Measurements from ENCODE around the genes NES and KIRREL1.

- PRO-cap = no peak
Observed at GRCh38 chr1:156571109-156572036, 992 bp downstream of the IQGAP3 start.

DNA sequence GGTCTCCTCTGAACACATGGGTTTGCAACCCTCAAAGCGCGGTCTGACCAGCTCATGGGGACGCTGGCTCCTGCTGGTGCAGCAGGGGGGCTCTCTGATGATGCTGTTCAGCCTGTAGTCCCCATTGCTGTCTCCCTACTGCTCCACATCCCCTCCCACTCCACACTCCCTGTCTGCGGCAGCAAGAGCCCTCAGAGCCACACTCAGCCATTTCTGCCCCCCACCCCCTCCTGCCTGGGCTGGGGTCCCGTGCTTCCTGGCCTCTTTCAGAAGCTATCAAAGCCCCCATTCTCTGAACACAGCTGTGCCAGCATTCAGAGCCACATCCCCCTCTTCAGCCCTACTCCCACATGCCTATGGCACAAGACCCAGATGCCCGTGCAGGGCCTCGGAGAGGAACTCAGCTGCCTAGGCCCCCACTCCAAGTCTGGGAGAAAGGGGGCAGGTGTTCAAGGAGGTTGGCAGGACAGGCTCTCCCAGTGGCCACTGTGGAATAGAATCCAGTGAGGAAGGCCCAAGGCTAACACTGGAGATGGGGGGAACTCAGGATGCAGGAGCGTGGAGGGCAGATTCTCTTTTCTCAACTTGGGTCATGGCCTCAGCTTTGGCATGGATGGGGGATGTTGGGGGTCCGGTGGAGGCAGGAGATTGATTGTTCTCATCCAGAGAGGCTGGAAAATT lies 3.7 kb upstream of the BCAN start:
- PRO-cap = no peak

GRCh38 chr1:156670956-156671841 lies 6.0 kb downstream of the NES start:
- PRO-cap = no peak

DNA sequence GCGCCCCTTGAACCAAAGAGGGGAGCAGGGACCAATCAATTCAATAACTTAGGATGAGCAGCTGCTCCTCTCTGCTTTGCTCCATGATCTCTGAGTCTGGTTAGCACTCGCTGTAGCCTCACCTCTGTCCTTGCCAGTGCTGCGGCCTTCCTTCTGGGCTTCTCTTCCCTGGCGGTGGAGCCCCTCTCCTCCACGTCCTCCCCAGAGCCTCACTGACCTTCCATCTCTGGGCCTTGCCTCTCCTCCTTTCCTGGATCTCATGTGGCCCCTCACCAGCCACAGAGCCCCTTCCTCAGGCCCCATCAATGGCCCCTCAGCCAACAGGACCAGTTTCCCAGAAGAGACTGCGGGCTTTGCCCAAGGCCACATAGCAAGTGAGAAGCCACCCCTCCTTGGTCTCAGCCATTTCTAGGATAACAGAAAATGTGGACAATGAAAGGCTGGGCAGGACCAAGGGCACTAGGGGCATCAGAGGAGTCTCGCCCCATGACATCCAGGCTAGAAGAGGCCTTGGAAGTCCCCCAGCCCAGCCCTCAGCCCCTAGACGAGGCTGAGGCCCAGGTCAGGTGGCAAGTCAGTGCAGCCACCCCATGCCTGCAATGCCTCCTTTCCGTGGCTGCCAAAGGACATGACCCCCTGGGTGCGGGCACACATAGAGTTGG lies 2.8 kb downstream of the NES start:
- PRO-cap = no peak

DNA sequence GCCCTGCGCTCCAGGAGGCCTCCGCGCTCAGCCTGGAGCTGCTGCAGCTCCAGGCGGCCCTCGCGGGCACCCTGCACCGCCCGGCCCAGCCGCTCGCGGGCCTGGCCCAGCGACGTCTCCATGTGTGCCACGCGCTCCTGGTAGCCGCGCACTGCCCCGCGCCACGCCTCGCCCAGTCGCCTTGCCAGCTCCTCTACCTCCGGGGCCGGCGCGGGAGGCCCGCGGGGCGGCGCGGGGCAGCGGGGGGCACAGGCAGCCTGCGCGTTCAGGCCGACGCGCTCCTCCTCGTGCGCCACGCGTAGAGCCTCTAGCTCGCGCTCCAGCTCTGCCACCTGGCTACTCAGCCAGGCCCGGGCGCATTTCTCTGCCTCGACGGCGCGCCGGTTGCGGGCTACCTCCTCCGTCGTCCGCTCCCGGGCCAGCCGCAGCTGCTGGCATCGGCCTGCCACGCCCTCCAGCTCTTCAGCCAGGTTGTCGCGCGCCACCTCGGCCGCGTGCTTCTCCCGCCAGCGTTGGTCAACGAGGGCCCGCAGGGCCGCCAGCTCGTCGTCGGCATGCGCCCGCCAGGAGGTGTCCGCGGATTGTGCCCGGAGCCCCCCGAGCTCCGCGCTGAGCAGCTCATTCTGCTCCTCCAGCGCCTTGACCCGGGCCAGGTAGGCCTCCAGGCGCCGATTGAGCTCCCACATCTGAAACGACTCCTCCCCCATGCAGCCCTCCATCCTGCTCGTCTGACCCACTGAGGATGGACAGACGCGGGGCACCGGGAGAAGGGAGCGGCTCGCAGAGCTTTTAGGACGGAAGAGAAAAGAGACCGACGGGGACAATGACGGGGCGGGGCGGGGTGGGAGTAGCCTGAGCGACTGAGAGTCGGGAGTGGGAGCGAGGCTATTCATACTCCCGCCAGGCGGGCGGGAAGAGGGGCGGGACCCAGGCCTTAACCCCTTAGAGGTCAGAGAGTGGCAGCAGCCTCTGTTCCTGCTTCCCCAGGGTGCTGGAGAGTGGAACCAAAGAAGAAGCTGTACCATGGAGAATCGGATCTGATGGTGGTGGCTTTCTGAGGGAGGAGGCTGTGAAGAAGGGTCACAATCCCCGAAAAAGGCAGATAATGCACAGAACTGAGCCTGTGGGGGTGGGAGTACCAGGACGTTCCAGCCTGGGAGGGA lies at the start of gene NES:
Gene NES (minus strand): TSS at position 862 of the 1,163 bp plus-strand sequence.
- PRO-cap = no peak

GRCh38 chr1:156692277-156692707 lies 13.1 kb downstream of the CRABP2 start:
- PRO-cap = no peak

GRCh38 chr1:156706315-156707410 lies 1.3 kb upstream of the CRABP2 start:
- PRO-cap = bidirectional peak, plus-strand start at chr1:156706968, minus-strand start at chr1:156706870

DNA sequence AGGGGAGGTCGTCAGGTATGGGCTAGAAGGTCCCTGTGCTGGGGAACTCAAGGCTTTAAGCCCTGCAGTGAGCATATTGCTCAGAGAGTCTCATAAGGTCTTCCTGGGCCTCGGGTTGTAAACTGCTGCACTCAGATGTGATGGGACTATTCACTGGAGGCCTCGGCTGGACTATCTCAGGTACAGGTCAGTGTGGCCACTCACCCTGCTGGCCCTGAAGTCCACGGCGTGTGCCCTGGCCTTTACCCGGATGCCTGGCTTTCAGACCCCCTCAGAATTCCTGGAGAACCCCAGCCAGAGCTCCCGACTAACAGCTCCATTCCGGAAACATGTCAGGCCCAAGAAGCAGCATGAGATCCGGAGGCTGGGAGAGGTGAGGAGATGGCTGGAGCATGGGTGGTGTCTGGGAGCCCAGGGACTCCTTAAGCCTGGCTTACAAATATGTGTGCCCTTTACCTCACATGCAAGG lies 3.6 kb upstream of the ISG20L2 start:
- PRO-cap = no peak

DNA sequence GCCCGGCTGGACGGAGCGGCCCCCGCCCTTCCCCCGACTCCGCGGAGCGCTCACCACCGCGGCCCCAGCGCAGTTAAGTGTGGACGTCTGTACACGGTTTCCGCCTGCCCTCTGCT lies 367 bp upstream of the HDGF start:
- PRO-cap = no peak

GRCh38 chr1:156766185-156767022 lies 931 bp upstream of the PRCC start:
- PRO-cap = no peak

DNA sequence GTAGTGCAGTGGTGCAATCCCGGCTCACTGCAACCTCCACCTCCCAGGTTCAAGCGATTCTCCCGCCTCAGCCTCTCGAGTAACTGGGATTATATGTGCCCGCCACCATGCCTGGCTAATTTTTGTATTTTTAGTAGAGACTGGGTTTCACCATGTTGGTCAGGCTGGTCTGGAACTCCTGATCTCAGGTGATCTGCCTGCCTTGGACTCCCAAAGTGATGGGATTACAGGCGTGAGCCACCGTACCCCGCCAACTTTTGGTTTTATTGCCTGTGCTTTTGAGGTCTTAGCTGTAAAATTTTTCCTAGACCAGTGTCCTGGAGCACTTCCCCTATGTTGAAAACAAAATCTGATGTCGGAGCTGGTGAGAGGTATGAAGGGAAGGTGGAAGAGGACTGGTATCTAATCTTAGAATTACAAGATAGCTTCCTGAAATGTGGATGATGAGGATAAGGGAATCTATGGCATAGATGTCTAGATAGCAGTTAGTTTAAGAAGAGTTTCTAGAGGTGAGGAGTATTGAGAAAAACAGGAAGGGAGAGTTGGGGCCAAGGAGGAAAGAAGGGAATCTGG lies 21.8 kb downstream of the PRCC start:
- PRO-cap = no peak

DNA sequence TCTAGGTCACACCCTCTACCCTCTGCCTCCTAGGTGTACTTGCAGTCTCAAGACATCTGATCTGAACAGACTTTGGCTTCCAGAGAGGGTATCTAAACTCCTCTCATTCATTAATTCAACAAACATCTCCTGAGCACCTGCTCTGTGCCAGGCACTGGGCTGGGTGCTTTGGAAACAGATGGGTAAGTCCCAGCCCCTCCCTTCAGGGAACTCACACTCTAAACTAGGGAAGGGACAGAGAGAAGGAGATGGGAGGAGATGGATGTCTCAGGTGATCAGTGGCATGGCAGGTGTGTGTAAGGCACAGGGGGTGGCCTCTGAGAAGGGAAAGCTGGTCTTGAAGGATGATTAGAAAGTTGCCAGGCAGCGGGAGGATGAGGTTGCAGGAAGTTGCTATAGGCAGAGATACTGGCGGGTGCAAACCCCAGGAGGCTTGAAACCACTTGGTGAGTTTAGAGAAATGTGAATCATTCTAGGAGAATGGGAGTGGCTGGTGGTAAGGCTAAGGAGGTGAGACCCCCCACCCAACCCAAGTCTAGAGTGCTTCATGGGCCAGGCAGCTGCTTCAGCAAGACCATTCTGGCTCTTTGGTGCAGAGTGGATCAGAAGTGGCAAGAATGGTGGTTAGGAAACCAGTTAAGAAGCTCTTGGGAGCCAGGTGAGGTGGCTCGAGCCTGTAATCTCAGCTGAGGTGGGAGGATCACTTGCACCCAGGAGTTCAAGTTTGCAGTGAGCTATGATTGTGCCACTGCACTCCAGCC lies 9.1 kb downstream of the SH2D2A start:
- PRO-cap = no peak

DNA sequence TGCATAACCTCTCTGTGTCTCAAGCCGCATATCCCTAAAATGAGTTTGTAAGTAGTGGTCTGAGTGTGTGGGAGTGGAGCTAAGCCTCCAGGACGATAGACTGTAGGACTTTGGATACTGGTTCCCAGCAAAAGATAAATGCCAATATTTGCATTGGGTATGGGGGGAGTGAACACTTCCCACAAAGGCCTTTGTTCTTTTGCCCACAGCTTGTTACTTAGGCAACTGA lies 102.3 kb upstream of the ETV3 start:
- PRO-cap = no peak

DNA sequence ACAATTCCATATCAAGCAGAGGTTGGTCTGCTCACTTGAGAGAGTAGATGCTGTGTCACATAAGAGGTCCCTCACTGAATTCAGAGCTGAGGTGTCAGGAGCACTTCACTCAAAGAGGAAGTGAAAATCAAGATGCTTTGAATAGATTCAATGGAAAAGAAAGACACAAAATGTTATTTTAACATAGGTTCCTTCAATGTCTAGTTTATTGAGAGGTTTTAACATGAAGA lies 4.3 kb upstream of the FCRL3 start:
- PRO-cap = no peak

- PRO-cap = no peak
Observed at GRCh38 chr1:157968312-157968887, 25.0 kb upstream of the KIRREL1 start.

GRCh38 chr1:157992759-157993745 lies at the start of gene KIRREL1:
TSS of gene KIRREL1 (plus strand) at chr1:157993645.
- PRO-cap = no peak

DNA sequence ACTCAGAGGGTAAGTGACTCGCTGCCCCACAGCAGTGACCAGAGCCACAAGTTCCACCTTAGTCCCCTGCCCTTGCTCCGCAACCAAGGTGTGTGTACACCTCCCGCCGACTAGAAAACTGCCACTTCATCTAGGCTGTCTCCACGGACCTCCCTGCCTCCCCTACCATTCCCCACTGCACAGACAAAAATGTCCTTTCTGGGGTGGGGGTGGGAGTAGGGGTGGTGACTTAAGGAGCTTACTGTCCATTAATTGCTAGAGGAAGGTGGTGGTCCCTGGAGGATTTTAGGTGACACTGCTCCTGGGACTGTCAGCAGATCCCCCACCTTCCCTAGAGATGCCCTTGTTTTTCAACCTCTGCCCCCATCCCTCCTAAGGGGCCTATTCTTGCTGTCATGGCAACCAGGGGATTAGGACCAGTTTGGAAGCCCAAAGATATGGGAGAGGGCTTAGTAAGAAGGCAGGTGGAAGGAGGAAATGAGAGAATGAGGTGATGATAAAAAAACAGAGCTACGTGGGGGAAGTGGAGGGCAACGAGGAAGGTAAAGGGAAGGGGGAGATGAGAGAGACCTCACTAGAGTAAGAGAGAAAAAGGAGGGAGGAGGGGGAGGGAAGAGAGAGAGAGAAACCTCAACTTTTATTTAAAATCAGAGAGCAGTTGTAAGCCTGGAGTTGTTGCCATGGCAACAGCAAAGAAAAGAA lies 20.3 kb downstream of the KIRREL1 start:
- PRO-cap = no peak

DNA sequence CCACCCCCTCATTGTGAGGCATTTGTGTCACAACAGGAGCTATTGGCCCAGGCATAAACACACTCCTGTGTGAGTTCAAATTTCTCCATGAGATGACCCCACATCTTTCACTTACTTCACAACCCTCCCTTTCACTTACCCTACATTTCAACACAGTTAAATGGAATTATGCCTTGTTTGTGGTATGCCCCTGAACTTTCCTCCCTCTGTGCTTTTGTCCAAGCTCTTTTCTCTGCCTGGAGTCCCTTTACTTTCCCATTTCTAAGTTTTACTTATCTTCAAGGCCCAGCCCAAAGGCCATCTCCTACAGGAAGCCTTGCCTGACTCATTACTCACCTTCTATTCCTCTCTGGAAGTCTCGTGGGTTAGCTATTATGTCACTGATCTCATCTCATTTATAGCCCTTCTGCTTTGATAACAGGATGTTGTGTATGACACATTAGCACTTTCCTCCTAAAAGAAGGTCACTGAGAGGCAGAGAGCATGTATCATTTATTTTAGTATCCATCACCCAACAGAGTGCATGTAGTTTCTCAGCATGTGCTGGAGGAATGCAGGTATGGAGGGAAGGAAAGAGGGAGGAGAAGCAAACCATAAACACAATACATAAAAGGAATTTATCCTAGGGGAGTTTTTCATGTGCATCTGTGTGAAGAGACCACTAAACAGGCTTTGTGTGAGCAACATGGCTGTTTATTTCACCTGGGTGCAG lies 26.1 kb downstream of the SMIM42 start:
- PRO-cap = no peak

DNA sequence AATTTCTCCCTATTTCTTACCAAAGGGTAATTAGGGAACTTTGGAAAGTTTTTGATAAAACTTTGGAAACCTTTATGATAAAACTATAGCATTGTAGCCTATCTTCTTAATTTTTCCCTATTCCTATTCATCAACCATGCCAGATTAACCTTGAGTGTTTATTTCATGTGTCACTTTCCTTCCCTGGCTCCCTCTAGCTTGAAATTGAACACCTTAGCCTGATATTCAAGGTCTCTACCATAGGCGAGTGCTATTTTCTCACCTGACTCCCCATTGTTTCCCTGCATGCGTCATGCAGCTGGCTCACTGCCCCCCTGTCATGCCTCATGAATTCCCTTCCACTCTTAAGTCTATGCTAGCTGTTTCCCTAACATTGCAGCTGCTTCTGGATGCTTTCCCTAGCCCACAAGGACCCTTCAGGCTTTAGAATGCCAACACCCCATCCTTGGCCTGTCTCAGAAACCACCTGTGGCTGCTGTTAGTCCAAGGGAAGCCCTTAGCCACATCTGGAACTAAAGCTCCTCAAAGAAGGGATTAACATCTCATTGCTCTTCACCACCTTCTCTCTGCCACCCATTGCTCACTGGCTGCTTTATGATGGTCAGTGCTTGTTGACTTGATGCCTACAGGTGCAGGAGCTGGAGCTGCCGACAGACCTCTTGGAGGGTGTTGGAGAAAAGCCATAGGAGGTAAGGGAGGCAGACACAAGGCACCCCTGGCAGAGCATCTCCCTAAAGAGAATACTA lies 4.0 kb downstream of the SMIM42 start:
- PRO-cap = no peak

DNA sequence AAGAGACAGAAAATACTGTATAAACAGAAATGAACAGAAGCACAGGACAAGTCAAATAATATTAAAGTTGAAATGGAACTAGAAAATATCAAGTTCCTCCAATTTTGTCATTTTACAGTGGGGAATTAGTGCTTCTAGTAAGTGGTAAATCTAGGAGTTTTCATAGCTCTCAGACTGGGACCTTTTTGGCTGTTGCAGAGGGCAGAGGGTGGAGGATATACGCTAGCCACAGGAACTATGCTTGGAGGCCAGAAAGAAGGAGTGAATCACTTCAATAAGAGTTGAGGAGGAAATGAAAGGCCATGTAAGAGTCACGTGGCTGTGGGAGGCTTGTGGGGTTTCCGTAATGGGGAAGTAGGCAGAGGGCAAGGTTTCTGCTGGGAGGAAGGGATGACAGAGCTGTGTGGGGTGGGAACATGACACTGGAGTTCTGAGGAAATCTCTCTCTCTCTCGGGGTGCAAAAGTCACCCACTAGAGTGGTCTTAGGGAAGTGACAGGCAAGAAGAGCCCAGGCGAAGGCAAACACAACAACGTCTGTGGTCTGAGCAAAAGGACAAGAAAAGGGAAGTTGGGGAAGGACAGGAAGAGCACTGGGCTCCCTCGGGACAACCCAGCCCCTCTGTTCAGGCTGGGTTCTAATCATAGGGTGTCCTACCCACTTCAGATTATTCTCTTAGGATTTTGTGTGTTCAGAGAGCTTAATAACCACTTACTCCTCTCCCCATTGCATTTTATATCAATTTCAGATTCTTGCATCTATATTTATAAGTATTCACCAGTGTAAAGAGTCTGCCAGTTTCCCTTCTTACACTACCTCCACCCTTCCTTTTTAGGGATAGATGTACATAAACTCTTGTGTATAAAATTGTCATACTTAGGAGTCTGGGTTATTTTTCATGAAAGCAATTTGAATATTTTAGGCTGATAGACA lies 3.9 kb upstream of the CD1C start:
- PRO-cap = bidirectional peak, plus-strand start at position 361 of the sequence, minus-strand start at position 191 of the sequence; bidirectional peak, plus-strand start at position 627 of the sequence, minus-strand start at position 521 of the sequence